Colon Carcinoma Metastatic in the Brain (tissue), 2 donors: ENCODE measurements around a stretch of chr9.

GRCh38 chr9:69177581-69178090, 3.6 kb downstream of the TJP2 start:
- PRO-cap, 2 experiments, result no peak in any of the 2 experiments

DNA sequence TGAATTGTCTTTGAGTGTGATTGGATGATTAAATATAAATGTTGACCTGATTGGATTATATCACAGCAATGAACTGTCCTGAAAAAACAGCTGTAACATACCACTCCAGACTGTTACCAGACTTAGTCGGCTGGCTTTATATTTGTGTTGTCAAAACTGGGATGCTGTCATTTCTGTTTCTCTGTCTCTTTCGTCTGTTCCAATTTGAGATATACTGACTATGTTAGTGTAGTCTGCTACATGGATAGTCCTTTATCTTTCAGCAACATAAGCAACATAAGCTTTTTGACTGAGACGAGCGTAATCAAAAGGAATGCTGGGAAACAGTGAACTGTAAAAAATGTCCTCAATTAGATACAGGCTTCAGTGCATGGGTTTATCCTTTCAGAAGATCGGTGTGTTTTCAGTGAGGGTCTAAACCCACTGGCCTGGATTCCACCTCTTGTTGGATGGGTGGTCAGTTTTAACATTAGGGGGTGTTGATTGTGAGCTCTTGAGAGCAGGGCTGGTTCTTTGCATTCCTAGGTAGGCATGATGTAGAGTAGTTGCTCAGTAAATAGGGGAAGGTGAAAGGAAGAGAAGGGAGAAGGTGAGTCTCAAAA, 13.3 kb downstream of the TJP2 start:
- PRO-cap, 2 experiments, result no peak in any of the 2 experiments

- PRO-cap, 2 experiments, result no peak in any of the 2 experiments
Measured at GRCh38 chr9:69207338-69207914, 33.3 kb downstream of the TJP2 start.

DNA sequence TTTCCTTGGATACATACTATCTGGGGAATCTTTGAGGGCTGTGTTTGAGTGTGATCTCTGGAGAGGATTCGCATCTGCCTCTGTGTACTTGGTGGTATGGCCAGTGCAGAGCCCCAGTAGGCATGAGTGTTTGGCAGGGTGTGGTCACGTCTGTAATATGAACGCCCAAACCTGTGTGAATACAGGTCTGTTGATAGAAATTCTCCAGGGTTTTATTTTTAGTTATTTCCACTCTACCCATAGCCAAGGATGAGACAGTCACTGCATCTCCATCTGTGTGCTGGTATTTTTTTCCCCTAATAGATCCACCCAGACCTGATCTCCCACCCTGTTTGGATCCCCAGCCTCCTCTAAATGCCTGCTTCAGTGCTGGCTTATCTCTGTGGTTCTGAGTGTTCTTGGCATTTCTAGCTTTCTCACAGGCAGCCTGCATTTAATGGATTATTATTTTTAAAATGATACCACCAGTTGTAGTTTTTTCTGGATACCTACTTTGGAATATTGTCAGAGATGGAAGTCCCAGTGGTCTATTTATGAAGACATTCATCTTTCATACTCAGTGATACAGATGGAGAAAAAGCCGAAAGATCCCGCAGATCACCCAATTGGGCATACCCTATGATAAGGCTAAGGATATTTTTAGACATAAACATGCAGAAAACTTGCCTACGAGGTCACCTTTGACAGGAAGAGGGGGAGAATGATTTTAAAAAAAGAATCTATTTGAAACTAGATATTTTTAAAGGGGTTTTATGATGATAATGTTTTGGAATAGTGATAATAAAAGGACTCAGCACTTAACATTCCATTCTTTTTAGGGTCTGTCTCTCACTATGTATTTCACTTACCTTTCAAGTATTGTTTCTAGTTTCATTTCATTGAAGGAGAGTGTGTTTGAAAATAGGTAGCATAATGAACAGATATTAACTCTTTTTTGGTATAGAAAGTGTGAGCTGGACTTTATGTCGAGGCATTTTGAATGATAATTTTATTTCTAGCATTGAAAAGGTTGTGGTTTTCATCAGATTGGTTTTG, 37.7 kb downstream of the TJP2 start:
- PRO-cap, 2 experiments, result no peak in any of the 2 experiments

DNA sequence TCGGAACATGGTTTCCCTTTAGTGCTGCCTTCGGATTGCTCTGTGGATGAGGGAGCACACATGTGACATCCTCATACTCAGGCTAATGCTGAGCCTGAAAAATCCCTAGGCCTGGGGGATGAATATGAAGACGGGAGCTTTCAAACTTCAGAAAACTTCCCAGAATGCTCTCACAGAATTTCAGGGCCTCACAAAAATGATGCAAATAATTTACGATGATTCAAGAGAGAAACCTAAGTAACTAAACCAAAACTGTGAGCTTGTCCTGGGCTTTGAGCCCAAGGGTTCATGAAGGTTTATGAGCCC, 145.3 kb downstream of the ENTREP1 start:
- PRO-cap, 2 experiments, result no peak in any of the 2 experiments

- PRO-cap, 2 experiments, result no peak in any of the 2 experiments
Measured at GRCh38 chr9:70044707-70045380, 1.2 kb downstream of the MAMDC2 start.

DNA sequence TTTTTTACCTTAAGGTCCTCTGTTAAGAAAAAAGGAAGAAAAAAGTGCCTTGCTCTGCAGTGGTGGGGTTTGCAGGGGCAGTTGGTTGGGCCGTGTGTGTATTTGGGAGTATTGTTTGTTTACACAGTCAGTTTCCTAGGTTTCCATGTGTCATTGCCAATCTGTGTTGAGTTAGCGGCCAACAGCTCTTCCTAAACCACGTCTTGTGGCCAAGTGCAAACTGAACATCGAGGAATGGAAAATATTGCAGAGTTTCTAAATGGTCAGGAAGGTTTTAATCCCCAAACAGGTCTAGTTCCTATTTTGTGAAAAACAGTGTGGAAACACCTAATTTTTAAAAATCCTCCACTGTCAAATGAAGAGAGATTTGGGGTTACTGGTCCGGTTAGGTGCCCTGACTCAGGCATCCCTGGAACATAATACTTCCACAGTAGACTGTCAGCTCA, 36.9 kb downstream of the MAMDC2 start:
- PRO-cap, 2 experiments, result no peak in any of the 2 experiments

- PRO-cap, 2 experiments, result no peak in any of the 2 experiments
Measured at GRCh38 chr9:70100046-70100916, 56.6 kb downstream of the MAMDC2 start.

GRCh38 chr9:70278334-70278896, 19.6 kb downstream of the SMC5 start:
- PRO-cap, 2 experiments, result no peak in any of the 2 experiments

DNA sequence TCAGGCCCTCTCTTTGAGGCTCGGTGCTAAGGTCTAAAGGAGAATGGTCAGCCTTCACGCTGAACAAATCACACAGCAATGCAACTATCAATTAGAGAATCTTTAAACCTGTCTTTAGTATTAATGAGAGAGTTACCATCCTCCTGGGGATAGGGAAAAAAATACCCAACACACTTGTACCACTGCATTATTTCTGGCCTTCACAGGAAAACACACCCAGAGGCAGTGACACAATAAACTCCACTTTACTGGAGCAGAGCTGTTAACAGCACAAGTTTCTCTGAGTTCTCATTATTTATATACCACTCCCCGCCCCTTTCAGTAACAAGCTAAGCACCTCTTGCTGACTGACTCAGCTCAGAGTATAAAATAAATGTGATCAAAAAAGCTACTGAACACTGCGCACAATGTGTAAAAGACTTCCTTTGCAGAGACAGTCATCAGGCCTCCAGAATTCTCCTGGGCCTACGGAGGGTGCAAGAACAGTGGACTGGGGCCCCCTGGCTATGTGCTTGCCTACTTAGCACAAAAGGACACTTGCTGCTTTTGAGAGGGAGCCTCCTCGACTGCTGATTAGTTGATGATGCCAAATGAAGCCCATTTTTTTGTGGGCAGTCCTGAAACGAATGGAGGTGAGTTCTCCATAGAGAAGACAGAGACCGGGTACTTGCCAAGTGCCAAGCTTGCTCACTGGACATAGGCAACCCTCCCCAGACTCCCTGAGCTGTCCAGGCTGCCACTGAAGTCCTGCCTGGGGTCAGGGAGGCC, 21.5 kb downstream of the KLF9 start:
- PRO-cap, 2 experiments, result no peak in any of the 2 experiments

DNA sequence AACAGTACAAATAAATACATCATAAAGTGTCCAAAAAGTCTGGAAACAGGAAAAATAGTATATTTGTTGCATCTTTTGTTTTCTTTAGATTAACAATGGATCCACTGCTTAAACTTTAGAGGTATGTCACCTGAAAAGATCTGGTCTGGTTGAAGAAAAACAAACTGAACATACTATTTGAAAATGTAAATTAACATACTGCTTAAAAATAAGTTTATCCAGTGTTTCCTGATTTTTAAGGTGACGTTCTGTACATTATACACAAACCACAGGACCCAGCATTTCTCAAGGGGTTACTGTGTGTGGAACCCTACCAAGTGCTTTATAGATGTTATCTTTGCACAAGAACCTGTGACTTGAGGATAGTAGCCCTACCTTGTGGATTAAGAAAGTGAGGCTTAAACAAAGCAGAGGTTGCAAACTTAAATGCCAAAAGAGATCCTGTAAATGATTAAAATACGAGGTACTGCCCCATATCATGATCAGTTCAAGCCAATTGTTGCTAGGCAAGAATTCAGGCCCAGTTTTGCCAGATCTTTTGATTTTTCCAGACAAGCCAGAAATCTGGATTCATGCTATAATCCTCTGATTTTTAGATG, 4.7 kb downstream of the KLF9 start:
- PRO-cap, 2 experiments, result no peak in any of the 2 experiments

DNA sequence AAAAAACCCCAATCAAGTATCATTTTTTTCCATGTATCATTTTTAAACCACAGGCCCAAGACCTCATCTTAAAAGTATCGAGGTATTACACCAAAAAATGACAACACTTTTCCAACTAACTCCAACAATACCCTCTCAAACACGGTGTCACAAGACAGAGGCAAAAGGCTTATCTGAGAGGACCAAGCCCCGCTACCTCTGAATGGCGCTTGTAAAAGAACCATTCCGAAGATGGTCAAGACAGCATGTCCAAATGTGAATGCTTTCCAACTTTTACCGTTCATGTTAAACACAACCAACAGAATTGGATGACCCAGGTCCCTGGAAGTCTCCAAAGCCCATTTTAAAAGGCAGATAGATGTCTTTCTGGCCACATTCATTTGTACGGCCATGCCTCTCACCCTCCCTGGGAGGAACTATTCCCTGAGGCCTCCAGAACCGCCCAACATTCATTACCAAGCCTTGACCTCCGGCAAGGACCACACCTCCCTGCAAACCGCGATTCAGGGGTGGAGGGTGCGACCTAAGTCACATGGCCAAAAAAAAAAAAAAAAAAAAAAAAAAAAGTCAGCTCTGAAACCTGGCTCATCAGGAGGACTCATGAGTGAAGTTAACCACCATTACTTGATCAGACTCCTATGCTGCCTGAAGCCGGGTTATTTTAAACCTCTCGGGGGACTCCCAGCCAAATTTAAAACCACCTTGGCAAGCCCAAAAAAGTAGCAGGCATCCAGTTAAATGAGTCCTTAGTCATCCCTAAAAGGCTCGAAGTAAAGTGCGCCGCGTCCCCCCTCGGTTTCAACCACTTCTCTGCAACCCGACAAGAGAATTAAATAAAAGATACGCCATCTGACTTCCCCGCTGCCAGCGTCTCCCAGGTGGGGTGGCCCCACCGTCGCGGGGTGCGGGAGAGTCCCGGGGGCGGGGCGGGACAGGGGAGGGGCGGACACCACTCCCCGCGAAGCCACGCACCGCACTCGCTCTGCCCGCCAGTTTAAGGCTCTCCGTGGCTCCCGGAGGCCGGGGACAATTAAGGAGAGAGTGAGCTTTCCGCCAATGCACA, 2.5 kb downstream of the KLF9 start:
- PRO-cap, 2 experiments, result peak in 1 of 2 experiments; most common plus-strand start position 620 of the sequence (in 1); most common minus-strand start position 454 of the sequence (in 1)

- PRO-cap, 2 experiments, result no peak in any of the 2 experiments
Measured at GRCh38 chr9:70438561-70439035, 24.1 kb upstream of the KLF9 start.

- PRO-cap, 2 experiments, result no peak in any of the 2 experiments
Measured at GRCh38 chr9:70480165-70481053, 66.0 kb upstream of the KLF9 start.

DNA sequence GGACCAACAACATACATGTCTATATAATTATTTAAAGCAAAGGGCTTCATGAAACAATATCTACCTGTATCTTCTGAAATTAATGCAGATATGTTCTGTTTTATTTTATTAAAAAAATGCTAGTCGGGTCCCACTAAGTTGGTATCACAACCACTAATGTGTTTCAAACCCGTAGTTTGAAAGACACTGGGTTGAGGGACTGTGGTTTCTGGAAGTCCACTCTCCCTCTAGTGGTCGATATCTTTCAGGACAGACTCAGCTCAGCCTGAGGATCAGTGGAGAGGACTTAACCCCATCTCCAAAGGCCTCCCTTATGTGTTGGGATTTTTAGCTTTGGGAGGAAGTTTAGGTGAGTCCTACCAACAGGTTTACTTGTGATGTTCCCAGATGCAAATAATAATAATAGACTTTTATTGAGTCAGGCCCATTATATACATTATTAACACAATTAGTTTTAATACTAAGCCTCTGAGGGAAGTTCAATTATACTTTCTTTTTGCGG, 70.1 kb upstream of the KLF9 start:
- PRO-cap, 2 experiments, result no peak in any of the 2 experiments

DNA sequence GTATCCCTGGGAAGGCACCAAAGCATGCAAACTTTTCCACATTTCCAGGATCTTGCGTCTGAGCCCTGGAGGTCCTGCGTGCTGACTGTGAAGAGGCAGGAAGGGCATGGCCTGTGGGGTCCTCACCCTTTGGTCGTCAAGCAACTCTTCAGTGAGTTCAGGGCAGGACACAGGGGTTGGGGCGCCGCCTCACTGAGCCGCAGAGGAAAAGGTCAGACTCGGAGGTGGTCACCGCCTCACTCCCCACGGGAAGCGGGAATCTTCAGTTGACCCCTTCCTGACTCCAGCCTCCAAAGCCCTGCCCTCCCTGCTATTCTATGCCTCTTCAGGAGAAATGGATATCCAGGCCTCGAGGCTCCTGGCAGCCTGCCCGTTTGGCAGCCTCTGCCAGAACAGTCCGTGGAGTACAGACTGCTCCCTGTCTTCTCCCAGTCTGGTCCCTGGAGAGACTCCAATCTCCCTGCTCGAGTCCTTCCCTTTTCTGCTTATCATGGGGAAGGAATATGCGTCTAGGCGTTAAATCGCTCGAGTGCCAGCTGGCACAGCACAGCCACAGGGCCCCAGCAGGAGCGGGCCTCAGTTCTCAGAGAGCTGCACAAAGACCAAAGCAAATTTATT, 187.0 kb upstream of the KLF9 start:
- PRO-cap, 2 experiments, result no peak in any of the 2 experiments

GRCh38 chr9:71630431-71630995, 137.8 kb downstream of the CEMIP2 start:
- PRO-cap, 2 experiments, result no peak in any of the 2 experiments

GRCh38 chr9:71685110-71685605, 83.2 kb downstream of the CEMIP2 start:
- PRO-cap, 2 experiments, result no peak in any of the 2 experiments

GRCh38 chr9:71739809-71740638, 28.3 kb downstream of the CEMIP2 start:
- PRO-cap, 2 experiments, result peak in 2 of 2 experiments; most common minus-strand start chr9:71740390 (in 2)

- PRO-cap, 2 experiments, result peak in 2 of 2 experiments; most common plus-strand start chr9:71769046 (in 2); most common minus-strand start chr9:71769466 (in 1)
Measured at GRCh38 chr9:71768990-71770191, 1.1 kb upstream of the CEMIP2 start.